Neural progenitor cell (in vitro differentiated cells): ENCODE measurements around the genes SPINT3 and SPINT4.

- RAMPAGE, long total RNA, result no peak
Observed at GRCh38 chr20:44716126-44716325, 857 bp downstream of the CCN5 start.

DNA sequence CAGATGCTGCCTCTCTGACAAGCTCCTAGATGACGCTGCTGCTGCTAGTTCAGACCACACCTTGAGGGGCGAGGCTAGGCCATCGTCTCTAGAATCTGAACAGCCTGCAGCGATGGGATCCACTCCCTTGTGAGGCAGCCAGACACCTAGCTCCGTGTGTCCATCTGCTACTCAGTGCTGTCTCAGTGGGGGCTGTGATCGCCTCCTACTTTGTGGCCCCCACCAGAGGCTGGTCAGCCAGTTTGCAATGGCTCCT, 2.7 kb downstream of the CCN5 start:
- RAMPAGE, long total RNA, result no peak

- RAMPAGE, long total RNA, result no peak
Observed at GRCh38 chr20:44903669-44904280, 6.1 kb upstream of the PABPC1L start.

DNA sequence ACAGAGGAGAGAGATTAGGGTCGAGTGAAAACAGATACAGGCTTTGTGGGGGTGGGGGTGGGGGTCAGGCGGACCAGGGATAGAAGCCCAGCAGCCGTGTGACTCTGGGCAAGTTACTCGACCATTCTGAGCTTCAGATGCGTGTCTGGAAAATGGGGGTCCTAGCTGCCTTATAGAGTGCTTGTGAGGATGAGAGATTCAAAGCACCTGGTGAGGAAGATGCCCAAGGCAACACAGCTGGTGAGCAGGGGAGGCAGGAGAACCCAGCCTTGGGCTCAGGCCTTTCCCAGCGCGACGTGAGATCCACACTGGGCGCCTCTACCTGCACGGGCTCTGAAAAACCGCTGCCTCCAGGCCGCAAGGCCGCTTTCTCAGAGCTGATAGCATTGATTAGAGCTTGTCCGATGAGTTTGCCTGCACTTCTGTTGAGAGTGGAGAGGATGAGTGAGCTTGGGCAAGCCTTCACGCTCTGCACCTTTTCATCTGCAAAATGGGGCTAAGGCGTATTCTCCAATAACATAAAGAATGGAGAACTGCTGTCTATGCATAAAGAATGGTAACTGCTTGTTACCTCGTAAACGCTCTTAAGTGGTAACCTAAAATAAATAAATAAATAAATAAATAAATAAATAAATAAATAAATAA, 799 bp downstream of the PABPC1L start:
- RAMPAGE, long total RNA, result no peak

DNA sequence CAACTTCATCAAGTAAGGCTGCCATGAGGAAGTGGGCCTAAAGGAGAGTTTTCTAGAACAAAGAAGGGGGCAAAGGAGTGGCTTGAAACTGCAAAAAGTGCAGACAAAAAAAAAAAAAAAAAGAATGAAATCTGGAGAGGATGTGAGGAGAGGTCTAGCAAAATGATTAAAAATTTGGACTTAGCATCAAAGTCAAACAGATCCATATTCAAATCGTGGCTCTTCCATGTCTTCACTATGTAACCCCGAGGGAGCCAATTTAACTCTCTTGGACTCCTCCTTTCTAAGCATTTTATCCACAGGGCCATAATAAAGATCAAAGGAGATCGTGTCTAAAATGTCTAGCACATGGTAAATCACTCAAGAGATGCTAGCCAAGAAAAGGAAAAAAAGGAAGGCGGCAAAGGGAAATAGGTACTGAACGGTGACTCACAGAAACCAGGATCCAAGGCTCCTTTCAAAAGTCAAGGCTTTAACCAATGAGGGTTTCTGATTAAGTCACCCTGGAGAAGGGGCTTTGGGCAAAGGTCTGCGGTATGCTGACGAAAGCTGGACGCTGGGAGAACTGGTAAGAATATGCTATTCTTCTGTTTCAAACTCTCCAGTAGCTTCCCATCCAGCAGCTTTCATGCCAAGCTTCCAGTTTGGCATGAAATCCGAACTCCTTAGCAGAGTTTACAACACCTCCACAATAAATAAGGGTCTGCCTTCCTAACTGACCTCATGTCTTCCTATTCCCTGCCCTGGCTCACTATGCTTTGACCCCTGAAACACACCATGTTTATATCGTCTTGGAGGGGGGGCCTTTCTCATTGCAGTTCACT, 1.2 kb downstream of the TOMM34 start:
- RAMPAGE, long total RNA, result no peak

DNA sequence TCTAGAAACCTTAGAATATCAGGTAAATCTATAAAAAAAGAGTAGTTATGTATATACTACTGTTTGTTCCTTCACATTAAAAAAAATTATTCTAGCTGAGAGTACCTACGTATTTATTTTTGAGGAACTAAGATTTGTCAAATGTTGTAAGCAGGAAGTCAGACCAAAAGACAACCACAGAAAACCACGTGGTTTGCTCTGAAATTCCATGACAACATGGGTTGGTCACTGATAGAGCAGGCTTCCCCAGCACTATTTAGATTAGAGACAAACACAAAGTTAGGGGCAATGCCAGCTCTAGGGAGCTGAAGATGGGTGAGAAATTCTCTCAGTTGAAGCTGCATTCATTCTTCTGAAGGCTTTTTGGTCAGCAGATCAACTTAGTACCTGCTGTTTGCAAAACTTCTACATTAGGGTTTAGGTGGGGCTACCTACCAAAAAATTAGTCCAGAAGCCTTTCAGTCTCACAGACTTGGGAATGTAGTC, 13.0 kb downstream of the STK4 start:
- RAMPAGE, long total RNA, result no peak

DNA sequence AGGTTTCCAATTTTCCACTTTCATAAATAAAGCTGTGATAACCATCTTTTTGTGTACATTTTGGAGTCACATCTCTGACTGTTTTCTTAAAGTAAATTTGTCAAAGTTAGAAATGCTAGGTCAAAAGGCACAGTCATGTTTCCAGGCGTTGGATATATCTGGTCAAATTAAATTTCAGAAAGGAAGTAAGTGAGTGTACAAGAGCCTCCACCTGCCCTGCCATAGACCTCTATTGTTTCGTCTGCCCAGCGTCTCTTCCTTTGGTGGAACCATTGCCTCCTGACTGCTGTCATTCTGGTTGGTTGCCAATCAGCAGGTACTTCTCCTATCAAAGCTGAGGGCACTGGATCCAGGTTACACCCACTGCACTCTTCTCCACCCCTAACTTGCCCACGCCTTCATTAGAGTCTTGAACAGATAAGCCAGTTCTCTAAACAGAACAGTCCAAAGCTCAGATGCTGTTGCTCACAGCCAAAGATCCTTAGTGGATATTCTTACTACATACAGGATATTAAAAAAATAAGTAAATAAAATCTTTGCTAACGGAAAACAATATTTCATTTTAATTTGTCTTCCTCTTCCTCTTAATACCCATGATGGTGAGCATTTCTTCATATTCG, 2.6 kb upstream of the WFDC5 start:
- RAMPAGE, long total RNA, result no peak

DNA sequence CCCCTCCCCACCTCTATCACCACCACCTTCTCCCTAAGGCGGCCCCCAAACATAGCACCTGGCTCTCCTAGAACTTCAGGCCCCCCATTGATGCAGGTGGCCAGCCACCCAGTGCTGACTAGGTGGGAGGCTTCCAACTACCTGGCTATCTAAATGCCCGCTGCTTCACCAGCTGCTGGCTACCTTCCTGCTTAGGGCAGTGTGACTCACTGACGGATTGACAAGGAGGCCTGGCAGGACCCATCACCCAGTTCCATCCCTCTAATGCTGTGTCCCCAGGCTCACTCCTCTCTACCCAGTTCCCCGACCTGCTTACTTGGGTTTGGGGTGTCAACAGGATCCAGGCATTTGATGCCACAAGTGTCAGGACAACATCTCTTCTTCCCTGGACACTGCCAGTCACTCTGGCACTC, 1.1 kb downstream of the SLPI start:
- RAMPAGE, long total RNA, result no peak

- RAMPAGE, long total RNA, result no peak
Observed at GRCh38 chr20:45373107-45374340, 4.6 kb downstream of the TP53TG5 start.

- RAMPAGE, long total RNA, result no peak
Observed at GRCh38 chr20:45425539-45426381, 9.8 kb downstream of the PIGT start.

GRCh38 chr20:45470917-45471672, 1.5 kb downstream of the WFDC2 start:
- RAMPAGE, long total RNA, result no peak

- RAMPAGE, long total RNA, result no peak
Observed at GRCh38 chr20:45515416-45515800, at the start of gene SPINT3. TSS of gene SPINT3 (minus strand) at chr20:45515622.

DNA sequence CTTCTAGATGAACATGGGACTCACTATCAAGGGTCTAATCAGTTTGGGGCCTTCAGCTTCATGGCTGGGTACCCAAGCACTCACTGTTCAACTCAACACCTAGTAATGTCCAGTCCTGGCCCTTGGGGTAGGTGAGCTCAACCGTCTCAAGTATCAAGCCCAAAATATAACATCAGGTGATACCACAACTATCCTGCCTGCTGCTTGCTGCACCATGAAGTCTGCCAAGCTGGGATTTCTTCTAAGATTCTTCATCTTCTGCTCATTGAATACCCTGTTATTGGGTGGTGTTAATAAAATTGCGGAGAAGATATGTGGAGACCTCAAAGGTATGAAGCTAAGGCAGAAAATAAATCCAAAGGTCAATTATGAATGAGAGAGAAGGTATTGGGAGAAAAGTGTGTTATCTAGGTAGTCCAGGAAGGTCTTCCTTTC, at the start of gene SPINT4:
Gene SPINT4 (plus strand): TSS at position 194 of the 435 bp plus-strand sequence.
- RAMPAGE, long total RNA, result no peak

DNA sequence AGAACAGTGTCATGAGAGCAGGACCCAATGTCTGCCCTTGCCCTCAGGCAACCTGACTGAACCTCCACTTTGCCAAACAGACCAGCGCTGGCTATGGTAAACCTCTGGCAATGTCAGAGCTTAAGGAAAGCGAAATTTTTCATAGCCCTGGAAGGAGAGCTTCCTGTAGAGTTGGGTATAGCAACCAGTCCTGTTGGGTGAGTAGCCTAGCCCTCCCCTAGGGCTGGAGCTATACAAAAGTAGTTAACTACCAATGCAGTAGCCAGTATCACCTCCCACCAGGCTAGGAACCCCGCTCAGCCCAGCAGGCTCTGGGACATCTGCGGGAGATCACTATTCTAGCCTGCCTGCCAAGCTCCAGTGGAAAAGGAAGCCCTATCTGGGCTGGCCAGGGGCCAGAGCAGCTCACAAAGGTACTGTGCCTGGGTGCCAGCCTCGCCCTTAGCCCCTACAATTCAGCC, 8.0 kb downstream of the WFDC3 start:
- RAMPAGE, long total RNA, result no peak

GRCh38 chr20:45826079-45827154, 695 bp downstream of the TNNC2 start:
- RAMPAGE, long total RNA, result no peak

- RAMPAGE, long total RNA, result no peak
Observed at GRCh38 chr20:45842977-45843576, 9.5 kb downstream of the SNX21 start.

GRCh38 chr20:45905652-45906052, 6.3 kb downstream of the PLTP start:
- RAMPAGE, long total RNA, result no peak

GRCh38 chr20:45910566-45911528, 1.1 kb downstream of the PLTP start:
- RAMPAGE, long total RNA, result no peak

DNA sequence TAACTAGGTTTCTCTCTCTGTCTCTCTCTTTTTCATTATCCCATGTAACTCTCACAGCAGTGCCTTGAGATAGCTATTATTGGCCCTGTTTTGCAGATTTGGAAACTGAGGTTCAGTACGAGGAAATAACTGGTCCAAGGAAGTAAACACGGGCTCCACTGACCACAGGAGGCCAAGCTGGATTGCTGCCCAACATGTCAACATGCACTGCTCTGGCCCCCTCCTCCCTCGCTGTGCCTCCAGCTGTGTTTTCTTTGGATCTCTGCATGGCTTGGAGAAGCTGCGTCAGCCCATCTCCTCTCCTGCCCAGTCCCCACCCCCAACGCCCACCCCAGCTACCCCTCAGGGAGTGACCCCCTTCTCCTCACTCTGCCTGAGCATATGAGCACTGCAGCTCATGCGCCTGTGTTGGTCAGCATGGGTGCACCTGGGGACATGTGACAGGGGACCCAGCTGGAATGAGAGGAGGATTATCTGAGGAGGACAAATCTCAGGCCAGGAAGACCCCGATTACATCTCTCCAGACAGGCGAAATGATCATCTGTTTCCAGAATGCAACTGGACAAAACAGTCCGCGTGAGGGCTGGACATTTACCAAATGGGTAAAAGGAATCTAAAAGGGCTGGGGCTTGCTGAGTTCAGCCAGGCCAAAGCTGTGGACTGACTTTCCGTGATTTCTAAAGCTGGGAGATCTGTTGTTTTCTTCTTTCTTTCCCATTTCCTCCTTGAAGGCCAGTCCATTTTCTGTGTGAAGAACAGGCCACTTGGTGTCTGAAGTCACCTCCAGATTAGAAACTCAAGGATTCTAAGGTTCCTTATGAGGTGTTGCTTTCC, 7.9 kb upstream of the PLTP start:
- RAMPAGE, long total RNA, result no peak

- RAMPAGE, long total RNA, result no peak
Observed at GRCh38 chr20:45967639-45968240, 4.3 kb downstream of the ZNF335 start.